ENCODE measurements around the genes PIAS1, FEM1B and ANP32A.

- PRO-cap: unidirectional peak, plus-strand start at chr15:68054315
Observed at GRCh38 chr15:68053844-68054681, at the start of gene PIAS1. Gene PIAS1 (plus strand): TSS chr15:68054315.

DNA sequence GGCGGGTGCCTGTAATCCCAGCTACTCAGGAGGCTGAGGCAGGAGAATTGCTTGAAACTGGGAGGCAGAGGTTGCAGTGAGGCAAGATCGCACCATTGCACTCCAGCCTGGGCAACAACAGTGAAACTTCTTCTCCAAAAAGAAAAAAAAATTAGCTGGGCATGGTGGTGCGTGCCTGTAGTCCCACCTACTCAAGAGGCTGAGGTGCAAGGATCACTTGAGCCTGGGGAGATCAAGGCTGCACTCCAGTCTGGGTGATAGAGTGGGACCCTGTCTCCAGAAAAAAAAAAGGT lies 56.3 kb downstream of the PIAS1 start:
- PRO-cap: no peak

DNA sequence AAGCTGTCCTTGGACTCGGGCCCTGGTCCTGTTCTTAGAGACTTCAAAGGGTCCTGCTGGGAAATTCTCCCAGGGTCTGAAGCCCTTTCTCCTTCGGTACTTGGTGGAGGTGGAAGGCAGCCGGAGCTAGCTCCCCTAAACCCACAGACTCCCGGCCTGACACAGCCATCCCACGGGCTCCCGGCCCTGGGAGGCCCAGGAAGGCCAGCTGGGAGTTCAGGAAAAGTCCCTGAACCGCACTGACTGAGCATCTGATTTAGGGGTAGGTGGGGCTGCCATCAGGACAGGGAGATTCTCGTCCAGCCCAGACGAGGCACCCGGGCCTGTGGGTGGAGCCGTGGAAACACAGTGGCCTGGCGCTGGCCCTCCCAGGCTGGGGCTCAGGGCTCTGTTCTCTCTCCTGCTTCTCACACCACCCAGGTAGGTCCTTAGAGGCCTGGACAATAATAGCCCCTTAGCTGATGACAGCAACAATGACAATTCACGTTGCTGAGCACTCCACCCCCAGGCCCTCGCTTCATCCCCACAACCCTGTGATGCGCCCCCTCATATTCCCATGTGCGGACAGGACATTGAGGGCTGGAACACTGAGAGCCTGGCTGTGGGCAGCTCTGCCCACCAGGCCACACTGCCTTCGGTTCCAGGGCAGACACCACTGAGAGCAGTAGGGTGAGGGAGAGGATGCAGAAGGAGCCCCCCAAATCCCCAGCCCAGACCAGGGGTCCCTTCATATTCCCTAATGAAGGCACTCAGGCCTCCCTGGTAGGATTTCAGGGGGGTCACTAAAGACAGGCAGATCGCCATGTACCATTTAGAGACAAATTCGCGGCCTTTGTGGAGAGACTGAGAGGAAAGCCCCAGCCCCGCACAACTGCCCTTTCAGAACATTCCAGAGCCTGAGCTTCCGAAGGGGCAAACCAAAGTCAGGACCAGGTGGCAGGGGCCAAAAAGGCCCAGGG lies 4.5 kb downstream of the CALML4 start:
- PRO-cap: no peak

DNA sequence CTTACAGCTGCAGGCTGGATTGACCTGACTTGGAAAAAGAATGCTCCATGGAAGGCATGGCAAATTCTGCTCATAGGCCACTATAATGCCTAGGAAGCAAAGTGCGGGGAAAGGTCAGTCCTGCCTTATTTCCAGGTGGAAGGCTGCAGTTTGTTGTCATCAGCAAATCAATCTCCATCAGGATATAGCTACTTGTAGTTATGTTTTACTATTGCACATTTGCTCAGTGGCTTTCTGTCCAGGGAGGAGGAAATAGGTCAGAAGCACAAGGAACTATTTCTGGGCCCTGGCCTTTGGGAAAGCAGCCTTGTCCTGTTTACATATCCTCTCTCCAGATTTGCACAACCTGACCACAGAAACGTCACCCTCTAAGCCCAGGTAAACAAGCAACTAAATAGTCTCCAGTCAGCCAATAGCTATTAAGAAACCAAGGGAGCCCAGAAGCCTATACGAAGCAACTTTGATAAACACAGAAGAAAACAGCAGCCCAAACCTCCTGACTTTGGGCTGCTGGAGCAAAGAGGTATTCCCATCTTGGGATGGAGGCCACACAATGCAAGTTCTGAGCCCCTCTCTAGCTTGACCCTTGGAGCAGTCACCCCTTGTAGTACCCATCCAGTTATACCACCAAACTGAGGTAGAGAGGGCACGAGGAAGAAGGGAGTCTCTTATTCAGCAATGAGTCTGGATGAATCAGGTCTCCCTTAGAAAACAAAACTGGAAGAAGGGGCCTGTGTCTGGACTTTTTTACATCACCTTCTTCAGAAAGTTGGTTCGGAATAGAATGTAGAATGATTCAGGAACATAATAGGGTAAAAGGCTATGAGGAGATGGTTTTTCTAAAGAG lies 2.3 kb upstream of the FEM1B start:
- PRO-cap: no peak

DNA sequence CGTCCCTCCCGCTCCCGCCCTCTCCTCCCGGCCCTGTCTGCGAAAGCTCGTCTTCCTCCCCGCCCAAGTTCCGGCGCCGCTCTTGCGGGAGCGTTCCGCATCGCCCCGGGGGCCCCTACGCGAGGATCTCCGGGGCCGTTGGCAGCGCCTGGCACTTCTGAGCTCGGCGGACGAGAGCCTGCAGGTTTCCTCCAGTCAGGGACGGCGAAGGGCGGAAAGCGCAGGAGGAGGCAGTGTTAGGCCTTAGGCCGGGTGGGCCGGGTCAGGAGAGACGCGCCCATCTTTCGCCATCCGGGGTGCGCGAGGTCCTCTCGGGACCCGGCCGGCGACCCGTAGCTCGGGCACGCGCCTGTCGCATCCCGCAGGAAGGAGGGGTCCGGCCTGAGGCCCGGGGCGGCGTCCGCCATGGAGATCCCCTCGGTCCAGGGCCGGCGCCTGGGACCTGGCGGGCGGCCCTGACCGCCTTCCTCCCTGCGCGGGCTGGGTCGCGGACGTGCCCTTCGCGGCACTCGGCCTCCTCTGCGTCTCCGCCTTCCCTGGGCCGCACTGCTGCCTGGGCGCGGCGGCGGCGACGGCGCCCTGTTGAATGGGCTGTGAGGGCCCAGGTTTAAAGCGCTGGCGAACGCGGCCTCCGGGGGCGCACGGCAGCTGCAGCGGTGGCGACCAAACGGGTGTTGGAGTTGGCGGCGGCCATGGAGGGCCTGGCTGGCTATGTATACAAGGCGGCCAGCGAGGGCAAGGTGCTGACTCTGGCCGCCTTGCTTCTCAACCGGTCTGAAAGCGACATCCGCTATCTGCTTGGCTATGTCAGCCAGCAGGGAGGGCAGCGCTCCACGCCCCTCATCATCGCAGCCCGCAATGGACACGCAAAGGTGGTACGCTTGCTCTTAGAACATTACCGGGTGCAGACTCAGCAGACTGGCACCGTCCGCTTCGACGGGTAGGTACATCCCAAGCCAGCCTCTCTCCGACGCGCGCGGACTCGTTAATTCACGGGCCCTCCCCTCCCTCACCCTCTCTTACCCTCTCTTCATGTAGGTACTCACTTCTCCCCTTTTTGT lies at the start of gene FEM1B:
Gene FEM1B, plus strand, starts transcription at position 20 of the 1,061 bp plus-strand sequence.
- PRO-cap: bidirectional peak, plus-strand start at position 66 of the sequence, minus-strand start outside the sequence; bidirectional peak, plus-strand start at position 364 of the sequence, minus-strand start at position 210 of the sequence

DNA sequence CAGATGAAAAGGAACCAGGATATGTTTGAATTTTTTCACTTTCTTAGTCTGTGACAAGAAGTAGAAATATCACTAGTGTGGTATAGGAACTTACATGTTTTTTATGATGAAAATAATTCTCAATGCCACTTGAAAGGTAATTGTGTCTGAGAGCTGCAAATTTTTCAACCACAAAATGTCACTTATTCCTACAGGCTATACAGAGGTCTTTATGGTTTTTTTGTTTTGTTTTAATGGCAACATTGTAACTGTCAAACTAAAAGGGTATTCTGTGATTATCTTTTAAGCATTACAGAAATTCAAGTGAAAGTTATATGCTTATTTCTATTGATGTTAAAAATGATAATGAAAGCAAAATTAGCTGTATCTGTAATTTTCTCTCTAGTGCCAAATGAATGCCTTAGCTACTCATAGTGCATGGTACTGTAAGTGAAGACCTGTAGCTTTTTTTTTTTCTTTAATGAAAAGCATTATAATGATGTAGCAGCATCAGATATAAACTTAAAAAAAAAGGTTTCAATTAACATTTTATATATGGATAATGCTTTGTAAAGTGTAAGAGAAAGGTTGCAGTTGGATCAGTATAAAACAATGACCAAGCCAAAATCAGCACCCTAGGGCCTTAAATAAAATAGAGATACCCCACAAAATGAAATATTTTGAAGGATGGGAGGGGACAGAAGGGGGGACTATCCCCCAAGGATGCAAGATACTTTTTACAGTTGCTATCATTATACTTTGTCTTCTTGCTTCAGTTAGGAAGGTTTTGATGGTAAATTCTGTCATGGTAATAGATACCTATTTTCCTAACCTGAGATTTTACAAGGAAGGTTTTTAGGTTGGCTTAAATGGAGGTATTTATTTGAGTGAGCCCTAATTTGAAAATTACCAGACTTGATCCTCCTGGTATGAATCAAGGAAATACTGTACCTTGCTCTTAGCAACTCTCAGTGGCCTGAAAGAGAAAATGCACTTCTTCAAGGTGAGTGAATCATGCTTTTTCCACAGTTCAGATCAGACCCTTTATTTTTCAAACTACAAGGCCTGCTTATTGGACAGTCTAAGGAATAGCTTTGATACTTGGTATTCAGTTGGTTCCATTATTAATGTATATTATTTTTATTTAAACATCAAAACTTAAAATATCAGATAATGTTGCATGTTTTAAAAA lies 15.0 kb downstream of the FEM1B start:
- PRO-cap: no peak

DNA sequence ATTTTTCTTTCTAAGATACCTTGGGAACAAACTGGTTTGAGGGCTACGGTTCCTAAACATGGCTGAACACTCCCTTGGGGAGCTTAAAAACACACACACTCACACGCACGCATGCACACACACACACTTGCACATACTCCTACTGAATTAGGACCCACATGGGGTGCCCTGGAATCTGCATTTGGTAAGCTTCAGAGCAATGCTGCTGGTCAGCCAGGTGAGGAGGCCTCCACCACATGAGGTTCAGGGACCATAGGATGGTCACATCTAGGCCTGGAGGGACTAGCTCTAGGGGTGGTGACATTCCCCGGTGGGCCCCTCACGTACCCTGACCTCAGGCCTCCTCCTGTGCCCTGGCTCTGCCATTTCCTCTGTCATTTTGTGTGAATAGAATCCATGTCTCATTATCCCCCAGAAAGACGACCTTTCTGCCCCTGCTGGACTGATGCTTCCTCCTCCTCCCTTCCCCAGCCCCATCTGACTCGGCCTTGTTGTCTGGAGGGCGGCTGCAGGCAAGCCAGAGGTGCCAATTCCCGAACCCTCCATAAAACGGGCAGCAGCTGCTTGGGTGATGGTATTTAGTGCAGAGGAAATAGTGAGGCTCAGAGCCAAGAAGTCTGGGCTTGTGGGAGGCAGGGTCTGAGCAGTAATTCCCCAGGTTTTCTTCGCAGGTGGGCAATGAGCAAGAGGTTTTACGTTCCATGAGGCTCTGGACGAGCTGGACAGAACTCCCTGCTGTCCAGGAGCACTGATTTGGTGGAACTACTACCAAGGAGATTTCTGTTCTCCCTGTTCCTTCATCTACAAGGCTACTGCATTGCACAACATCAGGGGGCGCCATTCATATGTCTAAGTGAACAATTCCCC lies 71.3 kb downstream of the ITGA11 start:
- PRO-cap: no peak

DNA sequence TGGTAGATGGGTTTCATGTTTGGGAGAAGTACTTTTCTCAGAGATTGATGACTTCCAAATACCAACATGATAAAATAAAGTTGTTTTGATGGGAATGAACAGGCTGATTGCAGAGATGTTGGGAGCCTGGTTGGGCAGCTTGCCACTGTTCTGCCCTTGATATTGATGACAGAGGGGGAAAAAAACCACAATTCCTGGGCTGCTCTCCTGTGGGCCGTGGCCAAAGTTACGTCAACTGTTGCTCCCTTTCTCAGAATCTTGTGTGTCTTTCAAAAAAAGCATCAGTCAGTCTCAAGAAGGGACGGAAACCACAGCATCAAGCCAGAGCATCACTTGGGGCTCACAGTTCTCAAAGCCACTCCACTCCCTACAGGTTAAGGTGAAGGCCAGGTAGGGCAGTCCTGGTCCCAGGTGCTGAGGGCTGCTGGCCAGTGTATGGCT lies 24.5 kb downstream of the ITGA11 start:
- PRO-cap: no peak

- PRO-cap: no peak
Observed at GRCh38 chr15:68578079-68578796, 555 bp upstream of the CORO2B start.

DNA sequence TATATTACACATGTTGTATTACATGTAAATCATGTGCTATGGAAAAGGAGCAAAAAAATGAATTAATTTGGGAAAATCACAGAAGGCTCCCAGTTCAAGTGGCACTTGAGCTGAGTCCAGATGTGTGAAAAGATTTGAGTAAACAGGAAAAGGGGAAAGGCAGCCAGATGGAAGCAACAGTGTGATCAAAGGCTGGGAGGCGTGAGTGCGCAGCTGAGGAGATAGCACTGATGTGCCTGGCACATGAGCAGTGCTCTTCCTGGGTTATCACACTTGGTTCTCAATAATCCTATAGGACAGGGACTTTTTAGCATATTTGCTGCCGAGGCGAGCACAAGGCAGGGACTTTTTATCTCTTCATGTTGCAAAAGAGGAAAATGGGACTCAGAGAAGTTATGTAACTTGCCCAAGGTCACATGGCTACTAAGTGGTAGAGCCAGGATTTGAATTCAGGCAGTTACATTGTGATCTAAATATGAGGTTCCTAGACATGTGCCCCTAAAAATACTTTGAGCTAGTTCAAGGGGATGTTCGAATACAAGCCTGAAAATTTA lies 39.6 kb downstream of the CORO2B start:
- PRO-cap: no peak

- PRO-cap: no peak
Observed at GRCh38 chr15:68630275-68630724, 51.5 kb downstream of the CORO2B start.

DNA sequence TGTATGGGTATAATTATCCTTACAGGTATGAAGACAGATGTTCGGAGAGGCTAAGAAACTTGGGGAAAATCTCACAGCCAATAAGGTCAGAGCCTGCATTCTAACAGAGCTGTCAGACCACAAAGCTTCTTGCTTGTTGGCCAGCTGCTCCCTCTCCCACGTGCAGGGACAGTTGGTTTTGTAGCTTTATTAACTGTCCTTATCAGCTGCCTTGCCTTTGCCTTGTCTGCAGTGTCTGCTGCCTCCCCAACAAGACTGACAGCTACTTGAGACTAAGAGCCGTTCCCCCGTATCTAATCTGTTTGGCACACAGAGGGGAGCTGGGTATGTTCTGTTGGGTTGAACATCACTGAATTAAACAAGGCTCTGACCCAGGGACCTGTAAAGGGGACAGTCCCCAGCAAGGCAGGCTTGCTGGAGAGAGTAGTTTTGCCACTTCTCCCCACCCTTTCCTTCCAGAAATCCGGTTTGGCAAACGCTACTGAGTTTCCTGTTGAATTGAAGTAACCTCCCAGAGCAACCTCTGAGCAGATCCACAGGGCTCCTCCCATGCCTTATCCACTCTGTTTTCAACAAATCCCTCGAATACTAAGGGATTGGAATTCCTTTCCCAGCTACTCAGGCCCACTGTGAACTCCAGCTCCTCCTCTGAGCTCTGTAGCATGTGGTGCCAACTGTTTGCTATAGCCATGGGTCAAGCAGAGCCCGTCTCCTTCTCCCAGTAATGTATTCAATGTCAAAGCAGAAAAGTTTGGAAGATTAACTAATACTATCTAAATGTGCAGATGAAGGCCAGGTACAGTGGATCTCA lies 116.1 kb downstream of the ANP32A start:
- PRO-cap: no peak

DNA sequence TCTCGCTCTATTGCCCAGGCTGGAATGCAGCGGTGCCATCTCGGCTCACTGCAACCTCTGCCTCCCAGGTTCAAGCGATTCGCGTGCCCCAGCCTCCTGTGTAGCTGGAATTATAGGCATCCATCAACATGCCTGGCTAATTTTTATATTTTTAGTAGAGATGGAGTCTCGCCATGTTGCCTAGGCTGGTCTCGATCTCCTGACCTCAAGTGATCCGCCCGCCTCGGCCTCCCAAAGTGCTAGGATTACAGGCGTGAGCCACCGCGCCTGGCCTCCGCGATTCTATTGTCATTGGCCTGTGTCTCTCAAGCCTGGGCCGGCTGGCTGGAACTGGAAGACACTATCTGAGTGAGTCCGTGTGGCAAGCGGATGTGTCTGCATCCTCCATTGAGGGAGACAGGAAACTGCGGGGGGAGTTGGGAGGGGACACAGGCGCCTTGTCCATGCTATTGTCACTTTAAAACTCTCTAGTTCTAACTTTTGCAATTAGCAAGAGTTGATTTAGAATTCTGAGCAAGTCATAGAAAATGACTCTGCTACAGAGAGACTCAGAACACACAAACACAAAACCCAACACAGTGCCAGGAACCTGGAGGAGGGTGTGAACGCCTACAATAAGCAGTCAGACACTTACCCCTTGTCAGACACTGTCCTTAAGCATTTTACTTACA lies 38.9 kb downstream of the ANP32A start:
- PRO-cap: no peak

GRCh38 chr15:68820710-68820953 lies at the start of gene ANP32A:
Gene ANP32A (minus strand): TSS chr15:68820895.
- PRO-cap: bidirectional peak, plus-strand start at chr15:68821090, minus-strand start at chr15:68820895

GRCh38 chr15:69161554-69162246 lies 1.3 kb downstream of the GLCE start:
- PRO-cap: no peak

- PRO-cap: no peak
Observed at GRCh38 chr15:69181349-69182151, 21.1 kb downstream of the GLCE start.

DNA sequence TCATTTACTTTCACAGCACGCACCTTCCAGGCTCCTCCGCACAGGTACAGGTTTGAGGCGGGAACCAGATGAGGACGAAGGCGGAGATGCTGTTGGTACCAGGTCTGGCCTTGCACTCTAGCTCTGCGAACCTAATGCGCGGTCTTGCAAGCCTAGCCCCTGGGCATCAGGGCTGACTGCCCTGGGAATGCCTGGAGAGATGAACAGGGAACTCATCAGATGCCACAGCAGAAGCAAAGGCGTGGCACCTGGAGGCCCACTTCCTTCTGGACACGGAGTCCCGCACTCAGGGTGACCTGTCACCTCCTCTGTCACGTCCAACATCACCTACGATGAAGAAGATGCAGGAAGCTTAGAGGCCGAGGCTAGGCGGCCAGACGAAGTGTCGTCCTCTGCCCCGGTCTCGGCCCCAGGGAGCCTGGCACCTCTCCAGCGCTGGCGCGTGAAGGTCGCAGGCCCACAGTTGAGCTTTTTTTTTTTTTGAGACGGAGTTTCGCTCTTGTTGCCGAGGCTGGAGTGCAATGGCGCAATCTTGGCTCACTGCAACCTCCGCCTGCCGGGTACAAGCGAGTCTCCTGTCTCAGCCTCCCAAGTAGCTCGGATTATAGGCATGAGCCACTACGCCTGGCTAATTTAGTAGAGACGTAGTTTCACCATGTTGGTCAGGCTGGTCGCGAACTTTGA lies 9.5 kb downstream of the RPLP1 start:
- PRO-cap: no peak

- PRO-cap: bidirectional peak, plus-strand start at chr15:69463020, minus-strand start at chr15:69462739
Observed at GRCh38 chr15:69462673-69463610, 10.3 kb downstream of the RPLP1 start.

DNA sequence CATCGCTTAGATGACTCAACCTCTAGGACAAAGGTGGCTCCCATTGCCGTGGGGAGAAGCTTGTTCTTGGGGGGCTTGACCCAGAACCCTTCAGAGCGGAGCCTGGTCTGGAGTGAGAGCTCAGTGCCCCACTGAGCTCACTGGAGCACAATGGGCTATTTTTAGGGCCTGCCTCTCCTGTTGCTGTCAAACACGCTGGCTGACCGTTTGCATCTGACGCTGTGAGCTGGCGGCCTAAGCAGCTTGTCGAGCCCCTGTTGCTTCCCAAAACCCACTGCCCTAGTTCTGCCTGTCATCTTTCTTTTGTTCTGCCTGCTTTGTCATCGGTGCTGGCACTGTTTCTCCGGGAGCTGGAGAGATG lies 47.2 kb downstream of the RPLP1 start:
- PRO-cap: no peak

DNA sequence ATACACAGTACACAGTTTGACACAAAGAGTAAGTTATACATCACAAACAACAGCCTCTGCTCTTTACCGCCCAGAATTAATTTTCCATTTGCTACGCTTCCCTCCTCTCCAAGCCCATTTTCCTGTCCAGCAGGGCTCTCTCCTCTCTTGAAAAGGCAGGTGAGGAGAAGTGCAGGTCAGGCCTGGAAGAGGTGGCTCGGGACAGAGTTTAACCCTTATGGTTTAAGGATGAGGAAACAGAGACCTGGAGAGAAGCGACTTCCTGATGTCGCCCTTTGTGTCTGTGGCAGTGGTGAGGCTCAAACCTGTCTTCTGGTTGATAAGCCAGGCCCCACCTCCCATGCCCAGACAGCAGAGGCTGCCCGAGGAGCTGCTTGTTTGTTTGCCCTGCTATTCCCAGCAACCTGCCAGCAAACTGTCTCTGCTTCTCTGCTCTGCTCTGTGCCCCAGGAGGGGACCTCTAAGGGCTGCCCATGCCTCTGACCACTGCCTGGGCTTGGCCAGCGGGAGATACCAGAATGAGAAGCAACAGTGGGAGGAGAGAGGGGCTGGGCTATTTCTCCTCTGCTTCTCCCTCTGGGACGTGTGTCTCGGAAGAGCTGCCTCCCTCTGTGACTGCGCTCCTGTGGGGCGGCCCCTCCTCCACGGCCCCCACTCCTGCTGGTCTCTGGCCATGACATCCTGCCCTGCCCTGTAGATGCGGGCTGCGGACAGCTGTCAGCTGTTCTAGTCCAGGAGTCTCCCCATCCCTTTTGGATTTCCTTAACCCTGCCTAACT lies 212.9 kb downstream of the RPLP1 start:
- PRO-cap: no peak